Mesothelial cell of epicardium (in vitro differentiated cells): ENCODE measurements around a stretch of chr10.

- PRO-cap = no peak
These were observed 9.2 kb downstream of the SFMBT2 start for GRCh38 chr10:7401671-7402095.

DNA sequence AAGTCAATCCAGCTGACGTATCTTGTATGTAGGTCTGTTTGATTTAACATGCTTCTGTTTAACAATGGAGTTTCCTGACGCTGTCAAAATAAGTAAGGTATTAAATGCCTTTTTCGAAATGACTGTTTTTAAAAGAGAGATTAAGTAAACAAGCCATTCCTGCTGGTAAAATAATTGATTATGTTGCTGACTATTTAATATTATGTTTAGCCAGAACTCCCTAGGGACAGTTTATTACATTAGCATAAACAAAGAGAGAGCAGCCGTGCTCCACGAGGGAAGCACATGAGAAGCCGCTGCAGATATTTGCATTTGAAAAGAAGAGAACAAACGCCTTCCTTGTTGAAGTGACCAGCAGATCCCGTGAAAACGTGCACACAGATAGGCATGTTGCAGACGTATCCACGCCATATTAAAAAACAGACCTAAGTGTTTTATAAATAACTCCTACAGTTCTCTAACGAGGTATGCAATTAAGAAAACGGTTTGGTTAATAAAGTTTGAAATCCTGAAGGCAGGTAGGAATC is 22.5 kb upstream of the SFMBT2 start:
- PRO-cap = no peak

DNA sequence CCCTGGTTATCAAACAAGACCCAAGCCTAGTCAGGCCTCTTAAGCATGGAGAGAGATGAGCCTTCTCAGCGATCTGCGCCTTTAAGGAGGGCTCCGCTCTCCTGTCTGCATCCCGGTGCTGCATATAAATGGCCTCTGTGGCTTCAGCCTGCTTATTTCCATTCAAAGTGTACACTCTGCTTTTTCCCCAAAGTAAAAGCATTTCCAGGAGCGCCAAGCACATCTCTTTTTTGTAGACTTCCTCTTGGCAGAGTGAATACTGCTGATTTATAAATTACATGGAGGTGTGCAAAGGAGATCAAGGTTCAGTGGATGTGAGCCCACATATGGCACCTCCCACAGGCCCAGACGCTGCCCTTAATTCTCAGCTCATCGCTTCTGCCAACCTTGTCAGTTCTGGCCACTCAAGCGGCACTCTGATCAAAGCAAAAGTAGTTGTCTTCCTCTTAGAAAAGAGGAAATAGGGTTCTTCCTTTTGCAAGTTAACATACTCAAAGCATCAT is 70.0 kb upstream of the SFMBT2 start:
- PRO-cap = no peak

DNA sequence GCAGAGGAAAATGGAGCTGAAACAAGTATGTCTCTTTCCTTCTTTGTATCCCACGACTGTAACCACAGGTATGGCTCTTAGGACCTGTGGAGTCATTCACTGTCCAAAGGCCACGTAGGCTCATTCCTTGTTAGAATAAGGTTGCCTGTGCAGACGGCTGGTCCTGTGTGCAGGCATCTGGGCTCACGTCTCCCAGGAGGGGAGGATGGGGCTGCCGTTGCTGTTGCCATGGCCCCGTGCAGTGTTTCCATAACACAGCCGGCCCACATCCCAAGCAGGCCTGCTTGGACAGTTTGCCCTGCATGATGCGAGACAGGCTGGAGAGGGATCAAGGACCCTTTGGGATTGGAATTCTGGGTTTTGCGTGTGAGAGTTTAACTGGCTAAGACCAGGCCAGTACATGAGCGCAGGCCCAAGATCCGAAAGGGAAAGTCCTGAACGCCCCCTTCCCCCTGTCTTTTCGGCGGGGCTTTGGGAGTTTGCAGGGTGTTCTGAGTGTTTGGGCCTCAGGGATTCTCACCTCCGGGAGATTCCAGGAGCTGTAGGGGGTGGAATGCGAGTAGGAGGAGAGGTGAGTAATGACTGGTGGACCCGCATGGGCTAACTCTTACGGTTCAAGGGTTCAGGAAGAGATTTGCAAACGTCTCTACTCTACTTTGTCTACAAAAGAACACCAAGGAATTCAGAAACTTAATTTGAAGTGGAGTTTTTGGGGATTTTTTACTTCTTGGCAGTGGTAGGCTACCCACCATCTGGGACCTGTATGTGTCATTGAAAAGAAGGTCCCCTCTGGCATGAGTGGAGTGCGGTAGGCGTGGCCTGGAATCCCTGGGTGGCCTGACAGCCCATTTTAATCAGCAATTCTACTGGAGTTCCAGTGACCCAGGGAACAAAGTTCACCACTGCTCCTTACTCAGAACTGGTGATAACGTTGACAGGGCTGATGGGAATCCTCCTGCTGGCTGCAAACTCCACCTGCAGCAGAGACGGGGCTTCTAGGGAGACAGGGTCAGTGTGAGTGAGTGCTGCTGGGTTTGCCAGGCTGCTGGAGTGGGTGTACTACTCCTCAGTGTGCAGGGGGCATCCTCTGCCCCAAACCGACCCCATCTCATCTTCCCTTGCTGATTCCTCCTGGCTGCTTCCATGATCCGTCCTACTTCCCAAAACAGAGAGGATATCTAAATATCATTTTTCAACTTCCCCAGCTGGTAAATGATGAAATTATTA is 125.3 kb downstream of the ITIH5 start:
- PRO-cap = no peak

- PRO-cap = no peak
These were observed 9.1 kb upstream of the TAF3 start for GRCh38 chr10:7808979-7809782.

- PRO-cap = no peak
These were observed 361.7 kb downstream of the GATA3 start for GRCh38 chr10:8416156-8416566.

- PRO-cap = no peak
These were observed 373.2 kb upstream of the CELF2 start for GRCh38 chr10:10644385-10644943.

DNA sequence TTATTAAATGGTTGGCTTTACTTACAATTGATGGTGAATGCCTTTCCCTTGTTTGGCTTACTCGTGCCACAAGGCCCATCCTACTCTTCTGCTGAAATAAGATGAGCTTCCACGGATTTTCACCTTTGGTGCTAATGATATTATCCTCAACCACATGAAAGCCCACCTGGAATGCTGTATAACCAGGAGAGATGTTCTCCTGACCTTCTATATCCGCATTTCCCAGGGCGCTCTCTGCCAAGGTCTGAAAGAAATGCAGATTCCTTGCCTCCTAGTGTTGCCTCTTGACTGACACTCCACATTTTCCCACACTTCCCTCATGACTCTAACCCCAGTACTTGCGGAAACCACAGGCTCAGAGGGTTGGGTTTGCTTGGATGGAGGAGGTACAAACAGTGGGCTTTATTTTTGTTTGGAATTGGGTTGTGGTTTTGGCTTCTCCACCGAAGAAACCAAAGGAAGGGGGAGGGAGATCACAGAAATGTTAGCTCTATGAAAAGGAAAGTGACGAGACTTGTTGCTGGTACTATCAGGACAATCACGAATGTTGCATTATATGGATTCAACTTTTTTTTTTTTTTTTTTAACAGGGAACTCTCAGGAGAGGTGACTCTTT is 222.9 kb upstream of the CELF2 start:
- PRO-cap = no peak

DNA sequence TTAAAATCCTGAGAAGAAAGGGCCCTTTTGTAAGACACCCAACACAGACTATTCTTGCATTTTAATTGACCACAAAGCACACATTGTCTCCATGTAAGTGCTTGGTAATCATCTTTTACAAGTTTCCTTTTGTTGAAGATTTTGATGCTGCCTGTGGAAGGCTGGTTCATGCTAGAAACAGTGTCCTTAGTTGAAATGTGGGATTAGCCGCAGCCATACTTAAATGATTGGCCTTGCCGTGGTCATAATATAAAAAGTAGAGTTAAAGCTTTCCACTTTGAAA is 32.3 kb upstream of the CELF2 start:
- PRO-cap = no peak

- PRO-cap = no peak
These were observed 39.8 kb downstream of the CELF2 start for GRCh38 chr10:11057358-11057939.

DNA sequence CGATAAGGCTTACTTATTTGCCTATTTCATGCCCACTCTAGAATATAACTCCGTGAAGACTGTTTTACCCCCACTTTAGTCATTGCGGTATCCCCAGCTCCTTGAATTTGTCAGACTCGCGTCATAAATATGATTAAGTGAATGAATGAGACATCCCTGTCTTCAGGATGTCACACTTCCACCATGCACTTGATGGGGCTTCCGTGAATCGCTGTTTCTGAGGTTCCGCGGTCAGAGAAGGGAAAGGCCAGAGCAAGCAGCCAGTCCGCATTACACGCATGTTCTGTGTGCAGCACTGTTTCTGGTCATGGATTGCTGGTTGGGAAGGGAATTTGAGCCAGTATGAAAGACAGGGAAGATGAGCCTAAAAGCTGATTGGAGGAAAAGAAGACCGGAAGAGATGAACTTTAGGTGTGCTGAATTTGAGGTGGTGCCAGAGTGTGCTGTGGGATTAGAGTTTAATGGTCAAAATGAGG is 138.9 kb downstream of the CELF2 start:
- PRO-cap = no peak

DNA sequence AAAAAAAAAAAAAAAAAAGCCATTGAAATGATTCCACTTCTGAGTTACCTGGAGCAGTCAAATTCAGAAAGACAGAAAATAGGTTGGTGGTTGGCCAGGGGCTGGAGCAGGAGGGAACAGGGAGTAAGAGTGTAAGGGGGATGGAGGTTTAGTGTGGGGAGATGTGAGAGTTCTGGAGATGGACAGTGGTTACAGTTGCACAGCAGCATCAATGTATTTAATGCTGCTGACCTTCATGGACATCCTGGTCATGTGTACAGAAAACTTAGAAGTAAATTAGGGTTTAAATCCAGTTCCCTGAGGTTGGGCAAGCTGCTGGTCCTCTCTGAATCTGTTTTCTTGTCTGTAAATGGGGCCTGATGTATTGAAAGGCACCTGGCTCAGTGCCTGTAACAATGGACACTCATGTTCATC is 173.1 kb downstream of the CELF2 start:
- PRO-cap = no peak

DNA sequence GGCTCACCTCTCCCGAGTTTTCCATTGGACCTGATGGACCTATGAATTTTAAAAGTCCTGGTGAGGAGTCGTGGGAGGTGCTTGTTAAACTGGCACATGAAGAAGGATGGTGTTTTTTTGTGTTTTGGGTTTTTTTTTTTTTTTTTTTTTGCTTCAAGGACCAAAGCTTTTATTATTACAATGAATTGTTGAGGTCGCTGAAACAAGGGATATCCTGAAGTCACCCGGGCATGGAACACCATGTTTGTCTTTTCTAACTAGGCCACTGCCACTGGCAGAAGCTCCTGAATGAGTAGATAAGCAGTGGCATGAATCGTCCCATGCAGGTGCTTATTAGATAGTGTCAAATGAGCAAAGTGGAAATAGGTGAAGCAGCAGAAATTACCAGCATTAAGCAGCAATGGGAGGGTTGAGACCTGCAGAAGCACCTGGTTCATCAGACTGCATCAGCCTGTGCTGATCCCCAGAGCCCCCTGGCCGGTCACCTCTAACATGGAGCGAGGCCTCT is 195.0 kb downstream of the CELF2 start:
- PRO-cap = no peak

DNA sequence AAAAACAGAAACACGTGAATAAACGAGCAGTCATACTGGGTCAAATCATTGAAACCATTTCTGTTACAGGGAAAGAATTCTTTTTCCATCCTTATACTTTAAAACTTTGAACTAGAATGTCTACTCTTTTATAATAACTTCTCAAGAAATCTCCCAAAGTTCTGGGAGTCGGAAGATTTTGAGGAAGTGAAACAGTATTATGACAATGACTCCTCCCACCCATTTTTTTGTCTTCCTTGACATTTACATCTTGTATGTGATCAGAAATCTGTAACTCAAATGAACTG is 227.3 kb downstream of the CELF2 start:
- PRO-cap = no peak

DNA sequence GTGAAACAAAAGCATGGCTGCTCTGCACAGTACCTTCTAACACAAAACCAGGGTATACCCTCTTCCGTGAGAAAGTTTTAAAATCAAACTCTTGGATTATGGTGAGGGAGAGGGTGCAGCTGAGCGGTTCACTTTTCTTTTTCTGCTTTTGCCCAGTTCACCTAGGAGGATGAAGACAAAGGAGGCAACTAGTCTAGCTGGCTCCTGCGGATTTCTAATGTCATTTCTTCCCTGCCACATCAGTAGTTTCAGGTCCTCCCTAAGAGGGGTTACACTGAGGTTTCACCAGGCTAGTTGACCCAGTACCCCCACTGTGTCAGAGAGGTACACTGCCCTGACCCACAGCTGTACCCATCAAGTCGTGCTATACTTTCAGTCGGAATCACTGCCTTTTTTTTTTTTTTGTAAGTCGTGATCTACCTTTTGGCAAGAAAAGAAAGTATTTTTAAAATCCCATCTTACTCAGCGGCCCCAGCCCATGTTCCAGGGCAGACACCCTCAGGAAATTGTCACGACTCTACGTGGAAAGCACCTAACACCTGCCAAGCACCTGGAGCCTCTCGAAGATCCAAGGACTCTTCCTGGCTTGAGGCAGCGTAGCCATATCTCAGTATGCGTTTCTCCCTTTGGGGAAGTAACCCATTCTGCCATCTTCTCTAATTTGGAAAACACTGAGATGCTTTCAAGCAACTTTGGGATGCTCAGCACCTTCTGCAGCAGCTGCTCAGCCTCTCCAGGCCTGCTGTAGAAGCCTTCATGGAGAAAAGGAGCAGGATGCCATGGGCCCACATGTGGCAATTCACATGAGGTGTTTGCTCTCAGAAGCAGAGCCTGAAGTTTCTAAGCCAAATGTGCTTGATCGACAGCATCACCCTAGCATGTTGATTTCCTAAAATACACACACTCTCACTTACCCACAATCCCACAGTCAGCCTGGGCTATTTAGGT is 243.6 kb downstream of the CELF2 start:
- PRO-cap = no peak

GRCh38 chr10:11296477-11297688 is 279.2 kb downstream of the CELF2 start:
- PRO-cap = no peak

DNA sequence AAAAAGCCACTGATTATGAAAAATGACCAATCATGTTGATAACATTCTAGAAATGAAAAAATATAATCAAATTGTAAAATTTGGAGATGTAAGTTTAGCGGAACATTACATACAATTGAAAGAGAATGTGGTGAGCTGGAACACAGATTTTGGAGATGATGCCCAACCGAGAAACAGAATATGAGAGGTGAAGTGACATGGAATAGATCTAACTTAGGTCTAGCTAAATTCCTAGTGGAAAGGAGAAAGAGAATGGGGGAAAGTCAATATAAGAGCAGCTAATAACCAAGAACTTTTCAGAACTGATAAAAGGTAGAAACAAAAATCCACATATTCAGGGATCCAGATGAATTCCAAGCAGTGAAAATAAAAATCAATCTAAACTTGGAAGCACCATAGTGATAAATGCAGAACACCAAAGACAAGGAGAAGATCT is 294.0 kb downstream of the CELF2 start:
- PRO-cap = no peak

- PRO-cap = no peak
These were observed 291.8 kb downstream of the USP6NL start for GRCh38 chr10:11319664-11320061.

GRCh38 chr10:11326227-11326557 is 285.3 kb downstream of the USP6NL start:
- PRO-cap = no peak

- PRO-cap = no peak
These were observed 85.3 kb downstream of the USP6NL start for GRCh38 chr10:11526000-11526648.